Zone of skin (tissue), 1 donor: ENCODE data around the gene SLC2A7.

GRCh38 chr1:8017533-8017999, 8.5 kb downstream of the ERRFI1 start:
- RRBS = no CpG with 5 or more reads among the region's 3 CpGs

- RRBS = no CpG with 5 or more reads among the region's 12 CpGs
Measured at GRCh38 chr1:8077898-8078976, 52.1 kb upstream of the ERRFI1 start.

- RRBS = no CpG with 5 or more reads among the region's 22 CpGs
Measured at GRCh38 chr1:8094147-8095401, 68.5 kb upstream of the ERRFI1 start.

- RRBS = no CpG with 5 or more reads among the region's 9 CpGs
Measured at GRCh38 chr1:8126908-8127600, 100.9 kb upstream of the ERRFI1 start.

DNA sequence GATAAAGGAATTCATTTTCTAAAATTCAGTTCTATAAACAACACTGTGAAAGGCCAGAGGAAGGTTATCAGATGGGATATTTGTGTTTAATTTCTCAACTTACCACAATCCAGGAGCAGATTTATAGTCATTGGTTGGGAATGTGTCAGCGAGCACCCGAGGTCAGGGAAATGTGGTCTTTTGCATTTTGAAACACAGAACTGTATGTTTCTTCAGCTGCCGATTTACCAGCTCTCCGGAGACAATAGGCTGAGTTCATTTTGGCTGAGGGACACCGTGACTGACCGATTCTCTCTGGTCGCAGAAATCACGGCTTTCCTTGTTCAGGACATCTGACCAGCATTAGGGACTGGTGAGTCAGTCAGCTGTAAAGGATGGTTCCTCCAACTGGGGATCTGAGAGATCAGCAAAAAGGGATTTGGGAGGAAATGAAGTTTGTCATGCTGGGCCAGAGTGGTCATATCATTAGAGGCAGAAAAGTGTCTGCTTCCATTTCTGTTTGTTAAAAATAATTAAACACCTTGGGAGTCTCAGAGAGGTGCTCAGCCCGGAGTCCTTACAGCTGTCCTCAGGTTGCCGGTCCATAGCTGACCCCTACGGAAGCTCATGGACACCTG, 111.7 kb upstream of the ERRFI1 start:
- RRBS = no CpG with 5 or more reads among the region's 11 CpGs

- RRBS = 44% methylated on average over 2 of the region's 27 CpGs
Measured at GRCh38 chr1:8232035-8232823, 85.7 kb upstream of the SLC45A1 start.

DNA sequence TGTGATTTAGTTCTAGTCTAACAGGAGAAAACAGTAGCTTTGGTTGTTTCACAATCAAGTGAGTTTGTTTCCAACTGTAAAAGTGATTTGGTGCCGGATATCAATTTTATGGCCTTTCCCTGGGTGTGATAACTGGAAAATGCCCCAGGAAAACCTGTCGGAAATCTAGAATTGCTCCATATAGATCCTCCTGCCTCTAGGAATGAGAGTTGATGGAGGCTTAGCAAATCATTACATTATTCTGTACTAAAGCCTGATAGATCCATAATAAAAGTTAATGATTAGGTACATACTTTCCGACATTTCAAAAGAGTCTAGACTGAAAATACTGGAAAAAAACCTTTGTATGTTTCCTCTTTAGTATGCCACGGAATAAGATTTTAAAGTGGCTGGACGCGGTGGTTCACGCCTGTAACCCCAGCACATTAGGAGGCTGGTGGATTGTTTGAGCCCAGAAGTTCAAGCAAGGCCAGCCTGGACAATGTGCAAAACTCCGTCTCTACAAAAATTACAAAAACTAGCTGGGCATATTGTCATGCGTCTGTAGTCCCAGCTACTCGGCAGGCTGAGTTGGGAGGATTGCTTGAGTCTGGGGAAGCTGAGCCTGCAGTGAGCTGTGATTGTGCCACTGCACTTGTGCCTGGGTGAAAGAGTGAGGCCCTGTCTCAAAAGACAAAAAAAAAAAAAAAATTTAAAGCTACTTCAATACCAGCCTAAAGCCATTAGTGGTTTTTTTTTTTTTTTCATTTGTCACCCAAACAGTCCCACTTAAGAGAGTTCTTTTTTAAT, 69.9 kb upstream of the SLC45A1 start:
- RRBS = no CpG with 5 or more reads among the region's 10 CpGs

GRCh38 chr1:8349943-8350321, 32.0 kb downstream of the SLC45A1 start:
- RRBS = 19% methylated on average over 6 of the region's 13 CpGs

DNA sequence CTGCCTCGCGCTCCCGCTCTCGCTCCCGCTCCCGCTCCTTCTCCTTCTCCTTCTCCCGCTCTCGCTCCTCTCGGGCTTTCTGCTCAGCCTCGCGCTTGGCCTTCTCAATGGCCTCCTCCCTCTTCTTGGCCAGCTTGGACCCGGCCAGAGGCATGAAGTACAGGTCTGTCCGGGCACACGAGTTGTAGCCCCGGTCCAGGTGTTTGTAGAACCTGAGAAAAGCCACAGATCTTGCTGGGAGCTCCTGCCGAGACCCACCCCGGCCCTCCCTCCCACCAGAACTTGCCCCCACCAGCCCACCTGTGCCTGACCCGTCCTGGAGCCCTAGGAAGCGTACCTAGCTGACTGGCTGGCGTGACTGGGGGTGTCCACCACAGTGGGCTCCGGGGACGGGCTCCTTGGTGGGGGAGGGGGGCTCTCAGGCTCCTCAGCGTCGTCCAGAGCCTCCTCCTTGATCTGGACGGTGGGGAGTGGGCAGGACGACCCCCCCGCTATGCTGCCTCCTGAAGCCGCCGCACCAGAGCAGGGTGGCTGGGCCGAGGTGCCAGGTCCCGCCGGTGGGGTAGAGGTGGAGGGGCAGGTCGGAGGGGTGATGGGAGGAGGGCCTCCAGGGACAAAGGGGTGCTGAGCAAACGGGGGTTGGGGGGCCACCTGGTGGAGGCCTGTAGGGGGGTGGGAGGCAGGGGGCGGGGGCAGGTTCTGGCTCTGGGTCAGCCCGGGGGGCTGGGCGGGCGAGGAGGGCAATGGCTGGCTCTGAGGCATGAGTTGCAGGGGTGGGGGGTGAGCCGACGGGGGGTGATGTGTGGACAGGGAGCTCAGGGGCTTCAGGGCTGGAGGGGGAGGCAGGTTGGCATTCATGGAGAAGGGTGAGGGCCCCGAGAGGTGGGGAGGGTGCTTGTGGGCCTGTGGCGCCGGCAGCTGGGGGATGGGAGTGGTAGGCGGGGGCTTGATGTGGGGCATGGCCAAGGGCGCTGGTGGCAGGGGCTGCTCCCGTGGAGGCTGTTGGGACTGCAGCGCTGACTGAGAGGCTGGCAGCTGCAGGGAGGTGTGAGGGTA, 42.2 kb downstream of the SLC45A1 start:
- RRBS = 86% methylated on average over 3 of the region's 47 CpGs

- RRBS = no CpG with 5 or more reads among the region's 3 CpGs
Measured at GRCh38 chr1:8378166-8378449, 60.2 kb downstream of the SLC45A1 start.

- RRBS = no CpG with 5 or more reads among the region's 4 CpGs
Measured at GRCh38 chr1:8393194-8393761, 75.4 kb downstream of the SLC45A1 start.

DNA sequence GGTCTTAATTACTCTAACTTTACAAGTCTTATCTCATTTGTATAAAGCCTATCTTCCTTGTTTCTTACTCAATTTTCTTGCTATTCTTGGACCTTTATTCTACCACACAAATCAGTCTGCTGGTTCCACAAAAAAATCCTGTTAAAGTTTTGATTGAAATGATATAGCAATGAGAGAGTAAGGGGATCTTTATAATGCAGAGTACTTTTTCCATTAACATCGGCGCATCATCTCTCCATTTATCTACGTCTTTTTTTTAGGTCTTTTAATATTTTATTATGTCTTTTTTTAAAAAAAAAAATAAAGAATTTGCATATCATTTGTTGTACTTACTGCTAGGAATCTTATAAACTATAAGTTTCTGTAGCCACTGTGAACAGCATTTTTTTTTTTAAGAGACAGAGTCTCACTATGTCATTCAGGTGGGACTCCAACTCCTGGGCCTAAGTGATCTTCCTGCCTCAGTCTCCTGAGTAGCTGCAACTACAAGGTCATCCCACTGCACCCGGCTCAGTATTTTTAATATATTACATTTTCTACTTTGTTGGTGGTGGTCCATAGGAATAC, 81.7 kb downstream of the SLC45A1 start:
- RRBS = no CpG with 5 or more reads among the region's 4 CpGs

DNA sequence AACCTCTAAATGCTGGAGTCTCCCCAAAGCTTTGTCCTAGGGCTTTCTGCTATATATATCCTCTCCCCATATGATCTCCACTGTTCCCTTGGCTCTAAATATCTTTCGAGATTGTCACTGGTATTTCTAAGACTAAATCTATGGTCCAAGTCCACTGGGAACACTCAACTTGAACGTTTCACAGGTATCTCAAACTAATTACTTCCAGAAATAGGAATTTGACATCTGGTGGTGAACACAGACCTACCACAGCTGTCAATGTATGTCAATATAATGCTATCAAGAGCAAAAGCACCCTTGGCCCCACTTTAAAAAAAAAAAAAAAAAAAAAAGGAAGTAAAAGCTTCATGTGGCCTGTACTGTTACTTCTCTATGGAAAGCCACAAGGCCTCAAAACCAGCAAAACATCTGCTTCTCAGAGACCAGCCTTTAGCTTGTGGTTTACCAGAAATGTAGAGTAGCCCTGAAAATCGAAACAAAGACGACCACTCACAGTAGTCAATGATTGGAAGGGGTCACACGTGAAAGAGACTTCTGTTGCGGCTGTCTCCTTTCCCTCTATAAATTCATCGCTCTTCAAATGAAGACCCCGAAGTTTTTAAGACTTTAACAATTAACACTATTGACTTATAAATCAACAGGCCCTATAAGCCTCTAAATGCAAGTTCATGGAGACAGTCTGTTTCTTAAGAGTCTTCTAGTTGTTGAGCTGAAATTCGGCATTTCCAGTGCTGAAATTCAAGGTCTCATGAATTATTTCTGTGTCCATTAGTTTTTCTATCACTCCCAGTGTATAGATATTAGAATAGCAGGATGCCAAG, 109.6 kb downstream of the SLC45A1 start:
- RRBS = no CpG with 5 or more reads among the region's 9 CpGs

DNA sequence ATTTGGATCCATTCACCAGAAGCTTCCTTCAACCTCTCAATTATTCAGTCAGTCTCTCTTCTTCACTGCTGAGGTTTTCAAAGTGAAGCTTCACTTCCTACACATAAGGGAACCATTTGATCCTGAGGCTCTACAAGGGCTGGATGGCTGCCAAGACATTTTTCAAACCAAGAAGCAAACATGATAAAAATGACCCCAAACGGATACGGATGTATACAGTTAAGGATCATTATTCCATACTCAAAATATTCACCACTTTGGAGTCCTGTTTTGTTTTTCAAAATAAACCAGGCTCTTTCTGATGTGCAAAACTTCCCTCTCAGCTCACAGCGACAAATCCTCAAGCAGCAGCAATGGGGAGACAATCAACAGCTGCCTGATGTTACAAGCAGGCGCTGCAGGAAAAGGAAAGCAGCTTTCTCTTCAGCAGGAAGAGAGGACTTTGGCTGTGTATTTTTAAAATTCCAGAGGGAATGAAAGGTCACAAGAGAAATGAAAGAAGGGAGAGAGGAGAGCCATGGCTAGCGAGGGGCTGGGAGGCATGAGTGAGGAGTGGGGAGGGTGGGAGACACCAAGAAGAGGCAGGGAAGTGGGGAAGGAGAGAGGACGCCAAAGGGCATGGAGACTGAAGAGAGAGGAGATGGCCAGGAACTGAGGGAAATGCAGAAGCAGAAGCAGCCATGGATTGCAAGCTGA, 145.4 kb downstream of the SLC45A1 start:
- RRBS = no CpG with 5 or more reads among the region's 6 CpGs

GRCh38 chr1:8587554-8588267, 229.7 kb downstream of the RERE start:
- RRBS = no CpG with 5 or more reads among the region's 6 CpGs

DNA sequence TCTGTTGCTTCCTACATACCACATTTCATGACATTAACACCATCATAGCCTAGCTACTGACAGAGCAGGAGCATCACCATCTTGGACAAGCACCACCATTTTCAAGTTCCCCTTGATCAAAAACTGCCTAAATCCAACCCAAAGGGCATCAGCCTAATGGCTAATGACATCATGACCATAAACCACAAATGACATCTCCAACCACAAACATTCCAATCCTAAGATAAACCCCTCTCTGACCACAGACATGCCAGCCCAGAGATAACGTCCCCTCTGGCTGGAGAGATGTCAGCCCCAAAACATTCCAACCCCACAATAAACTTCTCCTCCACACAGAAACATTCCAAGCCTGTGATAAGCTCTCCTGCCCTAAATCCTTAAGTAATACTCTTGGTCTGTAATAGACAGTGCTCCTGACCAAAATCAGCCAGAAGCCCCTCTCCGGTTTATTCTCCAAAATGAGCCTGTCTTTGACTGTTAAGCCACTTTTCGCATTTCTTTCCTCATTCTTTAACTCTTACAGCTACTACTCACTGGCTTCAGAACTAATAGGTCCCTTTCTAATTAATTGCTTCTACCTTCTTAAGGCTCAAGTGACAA, 191.0 kb downstream of the RERE start:
- RRBS = no CpG with 5 or more reads among the region's 3 CpGs

DNA sequence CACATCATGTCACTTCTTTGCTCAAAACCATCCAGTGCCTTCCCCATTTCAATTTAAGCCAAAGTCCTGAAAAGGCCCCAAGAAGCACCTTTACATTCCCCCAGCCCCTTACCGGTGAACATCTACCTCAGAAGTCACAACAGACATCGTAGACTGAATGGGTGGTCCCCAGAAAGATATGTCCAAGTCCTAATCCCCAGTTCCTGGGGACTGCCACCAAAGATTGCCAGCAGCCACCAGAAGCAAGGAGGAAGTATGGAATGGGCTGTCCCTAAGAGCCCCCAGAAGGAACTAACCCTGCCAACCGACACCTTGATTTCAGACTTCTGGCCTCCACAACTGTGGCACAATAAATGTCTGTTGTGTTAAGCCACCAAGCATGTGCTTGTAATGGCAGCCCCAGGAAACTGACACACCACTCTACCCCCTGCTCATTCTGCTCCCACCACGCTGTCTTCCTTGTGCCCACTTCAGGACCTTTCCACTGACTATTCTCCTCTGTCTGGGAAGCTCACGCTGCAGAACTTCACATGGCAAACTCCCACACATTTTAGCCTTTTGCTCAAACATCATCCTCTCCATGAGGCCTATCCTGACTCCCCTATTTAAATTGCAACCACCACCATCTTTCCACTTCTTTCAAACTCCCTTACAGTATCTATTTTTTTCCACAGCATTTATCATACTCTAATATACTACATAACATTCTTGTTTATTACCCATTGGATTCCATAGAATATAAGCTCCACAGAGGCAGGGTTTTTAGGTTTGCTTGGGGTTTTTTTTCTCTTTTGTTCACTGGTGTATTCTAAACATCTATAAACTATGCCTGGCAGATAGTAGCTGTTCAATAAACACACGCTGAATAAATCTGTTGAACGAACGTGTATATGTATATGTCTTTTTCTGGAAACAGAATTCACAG, 33.5 kb downstream of the RERE start:
- RRBS = no CpG with 5 or more reads among the region's 8 CpGs

DNA sequence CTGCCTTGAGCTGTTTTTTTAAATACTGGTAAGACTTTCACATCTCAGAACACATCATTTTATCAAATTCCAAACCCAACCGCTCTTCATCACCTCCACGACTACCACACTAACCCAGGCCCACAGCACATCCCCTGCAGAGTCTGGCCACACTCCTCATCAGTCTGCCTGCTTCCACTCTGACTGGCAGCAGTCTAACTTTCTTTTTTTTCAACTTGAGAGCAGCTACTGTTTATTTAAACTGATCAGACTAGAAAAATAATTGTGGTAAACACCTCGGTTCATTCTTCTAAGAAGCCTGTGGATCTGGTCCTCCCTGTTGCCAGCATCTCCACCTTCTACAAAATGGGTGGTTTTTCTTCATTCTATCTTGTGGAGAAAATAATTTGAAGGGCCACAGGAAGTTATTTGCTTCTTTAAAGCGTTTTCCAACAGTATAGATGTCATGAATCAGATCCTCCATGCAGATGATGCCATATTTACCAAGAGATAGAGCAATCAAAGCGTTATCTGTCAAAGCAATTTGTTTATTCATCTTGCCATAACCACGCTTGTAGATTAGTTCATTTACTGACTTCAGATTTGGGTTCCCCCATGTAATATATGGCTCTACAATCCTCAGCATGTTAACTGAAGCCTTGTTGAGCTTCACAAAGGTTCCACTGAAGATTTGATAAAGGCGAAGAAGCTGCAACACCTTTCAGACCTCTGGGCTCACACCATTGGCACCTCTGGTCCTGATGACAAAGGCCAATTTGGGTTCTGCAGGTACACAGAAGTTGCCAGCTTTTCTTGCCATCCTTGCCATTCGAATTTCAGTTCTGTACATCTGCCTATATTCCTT, 31.3 kb downstream of the RERE start:
- RRBS = no CpG with 5 or more reads among the region's 8 CpGs

DNA sequence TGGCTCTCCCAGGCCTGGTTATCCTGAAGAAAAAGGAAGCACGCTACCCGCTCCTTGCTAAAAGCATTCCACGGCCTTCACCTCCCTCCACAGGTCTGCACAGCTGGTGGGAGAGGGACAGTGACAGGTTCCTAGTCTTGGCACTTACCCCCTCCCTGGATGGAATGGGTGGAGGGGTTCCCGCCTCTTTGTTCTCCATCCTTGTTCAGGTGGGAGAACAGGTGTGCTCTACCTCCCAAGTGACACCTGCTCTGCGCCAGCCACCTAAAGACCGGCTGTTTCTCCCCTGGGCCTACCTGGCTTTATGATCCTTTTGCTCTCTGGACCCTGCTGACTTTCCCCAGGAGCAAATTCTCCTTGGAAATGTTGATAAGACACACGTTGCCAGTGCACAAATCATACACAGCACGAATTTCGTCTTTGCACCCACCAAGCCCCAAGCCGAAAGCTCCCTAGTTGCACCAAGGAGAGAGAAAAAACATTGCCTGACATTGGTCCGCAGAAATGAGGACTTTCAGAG, at the start of gene SLC2A7:
SLC2A7 (minus strand) TSS at position 277 of the 520 bp plus-strand sequence.
- RRBS = no CpG with 5 or more reads among the region's 11 CpGs

- RRBS = no CpG with 5 or more reads among the region's 20 CpGs
Measured at GRCh38 chr1:9078534-9079438, 9.4 kb upstream of the SLC2A5 start.